SJSA1 (cell line): ENCODE measurements around the genes LARS1, MARCOL, HTR4 and PCYOX1L.

GRCh38 chr5:146182312-146183037, at the start of gene LARS1:
Gene LARS1 (minus strand): TSS chr5:146182650.
- RAMPAGE, long total RNA = start-site peak on the minus strand at chr5:146182572-146182635, 683 and 453 reads in 2 replicates

GRCh38 chr5:146289800-146290562, 48.7 kb upstream of the POU4F3 start:
- RAMPAGE, long total RNA = no peak

GRCh38 chr5:146751640-146752307, 126.8 kb downstream of the PPP2R2B start:
- RAMPAGE, long total RNA = no peak

- RAMPAGE, long total RNA = no peak
Observed at GRCh38 chr5:147403934-147404797, 105.7 kb downstream of the DPYSL3 start.

GRCh38 chr5:147898854-147899495, 7.4 kb downstream of the C5orf46 start:
- RAMPAGE, long total RNA = no peak

DNA sequence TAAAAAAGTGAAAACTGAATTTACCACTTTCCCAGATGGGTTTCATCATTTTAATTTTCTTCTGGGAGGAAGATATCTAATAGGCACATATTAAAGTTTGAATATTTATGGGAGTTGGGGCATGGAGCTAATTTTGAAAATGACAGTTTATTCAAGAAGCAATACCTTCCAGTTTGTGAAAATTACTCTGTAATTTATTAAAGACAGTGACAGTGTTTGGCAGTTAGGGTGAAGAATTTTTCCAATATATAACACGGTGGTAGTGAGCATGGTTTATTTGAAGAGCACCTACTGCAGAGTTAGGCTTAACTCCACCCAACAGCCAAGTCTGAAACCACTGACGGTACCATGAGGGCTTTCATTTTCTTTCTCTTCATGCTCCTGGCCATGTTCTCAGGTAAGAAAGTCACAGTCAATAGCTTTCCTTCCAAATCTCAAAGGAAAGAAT, at the start of gene MARCOL:
TSS of gene MARCOL (plus strand) at position 276 of the 448 bp plus-strand sequence.
- RAMPAGE, long total RNA = no peak

GRCh38 chr5:148453431-148453905, 69.7 kb downstream of the FBXO38 start:
- RAMPAGE, long total RNA = no peak

GRCh38 chr5:148653866-148654273, 457 bp downstream of the HTR4 start:
- RAMPAGE, long total RNA = no peak

GRCh38 chr5:148654448-148654976, at the start of gene HTR4:
Gene HTR4 (minus strand): TSS chr5:148654527.
- RAMPAGE, long total RNA = no peak

GRCh38 chr5:148738943-148739425, 84.7 kb upstream of the HTR4 start:
- RAMPAGE, long total RNA = no peak

GRCh38 chr5:148739475-148740153, 85.3 kb upstream of the HTR4 start:
- RAMPAGE, long total RNA = no peak

- RAMPAGE, long total RNA = no peak
Observed at GRCh38 chr5:148831316-148832165, 5.1 kb downstream of the ADRB2 start.

DNA sequence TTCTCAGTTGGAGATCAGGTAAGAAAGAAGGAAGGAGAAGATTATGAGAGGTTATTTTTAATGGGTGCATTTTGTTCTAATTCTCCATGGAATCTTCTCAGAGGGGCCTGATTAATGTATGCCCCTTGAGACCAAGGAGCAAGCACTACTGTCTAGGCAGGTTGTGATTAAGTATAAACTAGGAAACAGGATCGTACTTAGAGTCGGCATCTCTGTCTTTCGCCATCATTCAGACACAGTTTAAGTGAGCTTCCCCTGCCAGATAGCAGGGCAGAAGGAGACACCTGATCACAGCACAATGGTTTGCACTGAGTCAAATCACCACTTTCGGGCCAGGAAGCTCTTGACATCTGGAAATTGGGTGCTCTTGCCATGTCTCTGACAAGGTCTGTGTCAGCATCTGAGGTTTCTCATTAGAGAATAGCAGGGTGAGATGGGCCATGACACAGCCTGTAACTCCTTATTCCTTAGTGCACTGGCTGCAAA, 8.2 kb downstream of the ADRB2 start:
- RAMPAGE, long total RNA = no peak

GRCh38 chr5:148915503-148915789, 89.0 kb downstream of the ADRB2 start:
- RAMPAGE, long total RNA = no peak

GRCh38 chr5:149024415-149024689, 38.5 kb downstream of the SH3TC2 start:
- RAMPAGE, long total RNA = no peak

DNA sequence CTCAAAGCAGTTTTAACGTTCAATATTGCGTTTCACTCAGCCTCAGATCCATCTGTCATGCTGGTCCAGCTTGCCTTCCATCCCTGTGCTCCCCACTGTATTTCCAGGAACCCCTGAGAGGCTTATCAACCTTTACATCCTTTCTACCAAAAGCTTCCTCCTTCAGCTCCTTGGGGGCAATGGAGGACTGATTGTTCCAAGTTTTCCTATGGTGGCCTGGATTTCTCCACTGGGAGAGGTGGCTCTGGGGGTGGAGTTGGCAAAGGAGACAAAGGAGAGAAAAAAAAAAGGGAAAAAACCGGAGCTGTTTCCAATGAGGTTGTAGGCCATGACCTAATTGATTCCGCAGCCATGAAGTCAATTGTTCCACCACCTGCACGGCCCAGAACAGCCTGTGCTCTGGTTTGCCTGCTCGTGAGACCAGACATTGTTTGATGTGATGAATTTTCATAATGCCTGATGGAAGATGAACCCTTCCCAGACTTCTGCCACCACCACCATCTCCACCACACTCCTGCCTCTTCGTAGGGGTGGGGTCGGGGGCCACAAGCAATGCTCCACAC, 54.1 kb downstream of the ABLIM3 start:
- RAMPAGE, long total RNA = no peak

- RAMPAGE, long total RNA = no peak
Observed at GRCh38 chr5:149272270-149272668, 610 bp downstream of the AFAP1L1 start.

- RAMPAGE, long total RNA = no peak
Observed at GRCh38 chr5:149357448-149358345, at the start of gene PCYOX1L. Gene PCYOX1L (plus strand): TSS chr5:149358046.

- RAMPAGE, long total RNA = no peak
Observed at GRCh38 chr5:149358346-149358792, 523 bp downstream of the PCYOX1L start.

GRCh38 chr5:149381937-149382440, 2.9 kb upstream of the IL17B start:
- RAMPAGE, long total RNA = no peak